Placental pericyte (primary cell): Measurements from ENCODE around the gene PALD1.

DNA sequence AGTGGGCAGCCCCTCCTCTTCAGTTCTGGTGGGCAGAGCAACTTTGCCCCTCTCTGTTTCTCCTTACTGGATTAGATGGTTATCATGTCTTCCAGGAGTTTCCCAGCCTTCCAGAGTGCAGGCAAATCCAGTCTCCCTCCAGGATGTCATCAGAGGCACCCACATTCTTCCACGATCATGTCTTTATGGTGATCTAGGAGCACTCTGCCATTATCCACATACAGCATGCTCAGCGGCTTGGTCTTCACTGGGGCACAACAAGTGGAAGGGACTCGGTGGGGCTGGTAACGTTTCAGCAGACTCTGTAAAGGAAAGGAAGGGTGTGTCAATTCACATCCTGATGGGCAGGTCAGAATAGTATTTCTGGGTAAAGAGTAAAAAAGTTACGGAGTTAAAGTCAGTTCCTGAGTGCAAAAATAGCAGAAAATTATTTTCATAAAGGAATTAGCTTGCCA, 8.7 kb downstream of the NODAL start:
- CAGE, long polyA plus RNA = no peak

DNA sequence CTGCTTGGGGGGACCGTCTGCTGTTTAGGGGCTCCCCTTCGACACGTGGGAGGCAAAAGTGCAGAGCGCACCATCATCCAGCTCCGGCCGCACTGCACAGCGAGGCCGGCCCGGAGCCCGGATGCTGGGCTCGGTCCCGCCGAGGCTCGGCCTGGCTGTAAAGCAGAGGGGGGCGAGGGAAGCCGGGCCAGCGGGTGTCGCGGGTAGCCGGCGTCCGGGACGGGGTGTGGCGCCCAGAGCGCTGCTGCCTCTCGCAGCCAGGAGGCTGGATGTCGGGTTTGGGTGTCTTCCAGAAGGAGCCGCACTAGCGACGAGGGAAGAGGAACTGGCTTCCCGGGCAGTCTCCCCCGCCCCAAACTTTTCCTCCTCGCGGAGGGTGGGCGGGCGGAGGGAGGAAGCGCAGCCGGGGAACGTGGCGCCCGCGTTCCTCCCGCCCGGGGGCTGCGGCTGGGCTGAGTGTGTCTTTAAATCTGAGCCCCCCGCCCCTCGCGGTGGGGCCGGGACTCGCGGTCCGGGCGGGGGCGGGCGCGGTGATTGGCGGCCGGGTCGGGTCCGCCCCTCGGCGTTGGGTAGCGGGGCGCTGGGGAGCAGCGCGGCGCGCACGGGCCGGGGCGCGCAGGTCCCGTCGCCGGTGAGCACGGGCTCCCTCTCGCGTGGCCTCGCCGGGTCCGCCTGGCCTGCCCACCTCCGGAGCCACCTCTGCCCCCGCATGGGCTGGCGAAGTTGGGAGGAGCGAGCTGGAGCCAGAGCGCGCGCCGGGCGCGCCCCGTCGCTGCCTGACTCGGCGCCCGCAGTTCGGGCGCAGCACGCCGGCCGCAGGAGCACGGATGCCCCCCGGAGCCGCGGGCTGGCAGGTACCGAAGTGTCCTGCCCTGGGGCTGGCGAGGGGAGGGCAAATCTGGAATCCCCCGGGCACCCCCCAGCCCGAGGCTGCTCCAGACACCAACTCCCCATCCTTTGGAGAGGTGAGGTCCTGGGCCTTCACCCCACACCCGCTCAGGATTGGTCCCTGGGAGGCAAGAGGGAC, at the start of gene PALD1:
TSS of gene PALD1 (plus strand) at position 562 of the 1,027 bp plus-strand sequence.
- CAGE, long polyA plus RNA = no peak

DNA sequence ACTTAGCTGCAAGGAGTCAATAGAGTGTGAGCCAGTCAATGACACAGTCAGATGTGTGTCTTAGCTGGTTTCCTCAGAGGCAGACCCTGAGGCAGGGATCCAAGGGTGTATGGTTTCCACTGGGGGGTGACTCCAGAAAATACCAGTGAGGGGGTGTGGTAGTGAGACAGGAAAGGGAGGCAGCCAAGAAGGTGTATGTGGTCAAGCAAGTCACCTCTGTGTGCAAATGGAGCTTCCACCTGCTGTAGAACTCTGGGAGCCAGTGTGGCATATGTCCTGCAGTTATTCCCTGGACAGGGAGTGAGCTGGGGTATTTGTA, 10.2 kb downstream of the PRF1 start:
- CAGE, long polyA plus RNA = no peak

- CAGE, long polyA plus RNA = no peak
Observed at GRCh38 chr10:70600714-70601232, 1.8 kb downstream of the PRF1 start.

DNA sequence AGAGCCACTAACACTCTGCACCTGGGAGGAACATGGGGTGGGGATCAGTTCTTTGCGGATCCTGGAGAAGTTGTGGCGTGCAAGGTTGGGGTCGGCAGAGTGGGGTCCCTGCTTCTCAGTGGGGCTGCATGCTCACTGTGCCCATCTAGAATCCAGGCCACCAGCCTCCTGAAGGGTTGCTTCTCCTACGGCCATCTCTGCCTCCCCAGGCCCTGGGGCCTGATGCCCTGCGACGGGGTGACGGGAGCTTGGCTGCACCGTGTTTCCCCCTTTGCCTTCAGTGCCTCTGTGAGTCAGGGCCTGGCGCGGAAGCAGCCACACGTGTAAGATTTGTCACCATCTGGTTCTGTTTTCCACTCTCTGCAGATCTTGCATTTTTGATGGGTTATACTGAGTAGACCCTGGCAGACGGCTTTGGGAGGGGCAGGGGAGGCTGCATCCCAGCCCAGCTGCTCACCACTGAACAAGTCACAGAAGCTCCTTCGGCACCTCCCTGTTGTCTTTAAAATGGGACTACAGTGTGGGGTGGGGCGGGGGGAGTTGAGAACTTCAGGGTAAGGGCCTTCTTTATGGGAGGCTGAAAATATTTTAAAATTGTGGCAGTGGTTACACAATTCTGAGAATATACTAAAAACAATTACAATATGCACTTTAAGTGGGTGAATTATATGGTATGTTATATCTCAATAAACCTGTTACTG, 7.3 kb downstream of the ADAMTS14 start:
- CAGE, long polyA plus RNA = no peak

DNA sequence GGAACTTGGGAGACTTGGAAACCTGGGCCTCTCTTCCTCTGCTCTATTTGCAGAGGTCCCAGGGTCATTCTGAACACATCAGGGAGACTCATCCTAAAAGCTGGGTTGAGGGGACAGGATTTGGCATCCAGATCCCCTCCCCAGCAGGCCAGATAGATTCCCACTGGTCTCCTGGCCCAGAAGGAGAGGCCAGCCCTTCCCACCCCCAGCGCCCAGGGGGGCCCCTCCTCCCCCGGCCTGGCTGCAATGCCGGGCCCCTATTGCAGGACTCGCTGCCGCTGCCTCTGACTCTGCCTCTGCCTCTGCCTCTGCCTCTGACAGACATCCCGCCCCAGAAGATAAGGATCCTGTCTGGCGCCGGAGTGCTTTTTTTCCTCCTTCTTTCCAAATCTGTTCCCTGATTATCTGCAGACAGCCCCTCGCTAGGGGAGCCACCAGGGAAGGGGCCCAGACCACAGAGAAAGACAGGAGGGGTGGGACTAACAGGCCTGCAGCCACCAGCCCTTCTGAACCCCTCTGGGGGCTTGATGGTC, 22.5 kb downstream of the UNC5B start:
- CAGE, long polyA plus RNA = no peak

- CAGE, long polyA plus RNA = no peak
Observed at GRCh38 chr10:71246194-71246703, 33.9 kb downstream of the UNC5B start.

DNA sequence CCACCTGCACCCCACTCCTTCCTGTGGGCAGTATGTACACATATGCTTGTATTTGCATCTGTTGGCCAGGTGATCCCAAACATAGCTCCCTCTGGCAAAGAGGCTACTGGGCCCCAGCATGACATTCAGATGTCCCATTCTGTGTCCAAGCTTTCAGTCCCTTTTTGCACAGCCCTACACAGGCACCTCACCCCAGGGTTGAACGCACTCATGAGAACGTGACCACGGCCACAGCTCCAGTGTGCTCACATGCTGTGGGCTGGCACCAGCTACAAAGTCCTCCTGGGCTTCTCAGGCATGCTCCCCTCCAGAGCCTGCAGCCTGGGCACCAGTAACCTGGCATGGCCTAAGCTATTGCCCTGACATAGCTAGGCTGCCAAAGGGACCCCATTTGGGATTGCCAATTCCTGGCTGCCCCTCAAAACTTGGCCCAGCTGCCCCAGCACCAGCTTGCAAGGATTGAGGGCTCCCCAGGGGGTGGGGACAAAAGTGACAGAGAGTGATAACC, 36.6 kb downstream of the UNC5B start:
- CAGE, long polyA plus RNA = no peak

GRCh38 chr10:71291272-71292183, 27.5 kb upstream of the SLC29A3 start:
- CAGE, long polyA plus RNA = no peak

DNA sequence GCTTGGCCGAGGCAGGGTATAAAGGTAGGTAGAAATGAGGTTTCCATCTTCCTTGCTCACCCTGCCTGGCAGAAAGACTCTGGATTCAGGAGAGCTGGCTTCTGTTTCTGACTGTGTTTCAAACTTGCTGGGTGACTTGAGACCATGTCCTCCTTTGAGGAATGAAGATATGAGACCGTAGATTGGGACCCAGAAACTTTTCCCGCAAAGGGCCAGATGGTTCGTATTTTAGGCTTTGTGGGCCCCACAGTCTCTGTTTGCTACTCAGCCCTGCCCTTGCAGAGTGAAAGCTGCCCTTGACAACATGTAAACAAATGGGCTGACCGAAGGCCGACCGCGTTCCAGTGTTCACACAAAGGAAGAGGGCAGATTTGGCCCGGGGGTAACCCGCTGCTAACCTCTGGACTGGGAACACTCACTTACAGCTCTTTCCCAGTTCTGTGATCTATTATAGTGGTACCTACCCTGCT, 15.0 kb downstream of the SLC29A3 start:
- CAGE, long polyA plus RNA = no peak

DNA sequence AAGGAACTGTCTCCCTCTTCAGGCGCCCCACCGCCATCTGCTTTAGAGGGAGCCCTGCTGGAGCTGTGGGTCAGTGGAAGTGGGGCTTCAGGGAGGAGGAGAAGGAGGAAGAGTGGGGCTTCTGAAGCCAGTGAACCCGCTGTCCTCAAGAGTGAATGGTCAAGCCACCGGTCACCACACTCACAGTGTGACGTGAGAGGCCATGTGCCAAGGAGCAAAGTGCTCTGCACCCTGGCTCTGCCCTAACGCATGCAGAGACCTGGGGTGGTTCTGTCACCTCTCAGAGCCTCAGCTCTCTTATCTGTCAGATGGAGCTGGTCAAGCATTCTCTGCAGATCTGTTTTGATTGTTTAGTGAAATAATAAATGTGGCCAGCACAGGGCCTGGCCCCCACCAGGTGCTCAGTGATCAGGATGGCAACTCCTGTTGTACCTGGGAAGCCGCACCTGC, 65.6 kb downstream of the CDH23 start:
- CAGE, long polyA plus RNA = no peak

DNA sequence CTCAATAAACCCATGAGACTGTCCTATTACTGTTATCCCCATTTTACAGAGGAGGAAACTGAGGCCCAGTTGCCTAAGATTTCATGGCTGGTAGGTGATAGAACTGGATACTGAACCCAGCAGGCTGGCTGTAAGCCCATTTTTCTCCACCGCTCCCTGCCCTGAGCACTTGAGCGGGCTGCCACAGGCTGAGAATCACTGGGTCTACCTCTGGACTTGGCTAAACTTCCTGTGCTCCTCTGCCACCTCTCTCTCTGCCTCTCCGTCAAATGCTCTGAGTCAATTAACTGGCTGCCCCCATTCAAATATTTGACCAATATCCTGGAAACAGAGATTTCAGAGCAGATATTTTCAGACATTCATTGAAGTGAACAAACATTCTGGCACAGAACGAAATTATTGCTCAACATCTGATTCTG, 129.7 kb downstream of the C10orf105 start:
- CAGE, long polyA plus RNA = no peak

GRCh38 chr10:71621611-71622944, 97.5 kb downstream of the C10orf105 start:
- CAGE, long polyA plus RNA = no peak

DNA sequence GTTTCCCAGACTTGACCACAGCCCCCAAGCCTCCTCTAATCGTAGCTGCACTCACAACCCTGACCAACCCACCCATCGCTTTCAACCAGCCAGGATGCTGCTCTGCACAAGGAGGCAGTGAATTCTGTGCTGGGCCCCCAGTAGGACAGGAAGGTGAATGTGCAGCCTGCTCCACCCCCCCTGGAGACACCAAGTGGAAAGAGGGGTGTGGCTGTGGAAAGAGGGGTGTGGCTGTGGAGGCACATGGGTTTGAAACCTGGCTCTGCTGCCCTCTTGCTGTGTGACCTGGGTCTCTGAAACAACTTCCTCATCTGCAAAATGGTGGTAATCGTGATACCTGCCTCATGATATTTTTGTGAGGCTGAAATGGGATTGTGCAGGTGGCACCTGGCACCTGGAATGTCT, 35.3 kb downstream of the C10orf105 start:
- CAGE, long polyA plus RNA = no peak

- CAGE, long polyA plus RNA = no peak
Observed at GRCh38 chr10:71735819-71736636, 16.4 kb upstream of the C10orf105 start.

GRCh38 chr10:71807488-71808617, 34.5 kb upstream of the VSIR start:
- CAGE, long polyA plus RNA = no peak

GRCh38 chr10:71815424-71815921, 35.6 kb downstream of the PSAP start:
- CAGE, long polyA plus RNA = no peak

- CAGE, long polyA plus RNA = no peak
Observed at GRCh38 chr10:71837126-71837630, 13.9 kb downstream of the PSAP start.

GRCh38 chr10:72007042-72007515, 42.9 kb downstream of the CHST3 start:
- CAGE, long polyA plus RNA = no peak

DNA sequence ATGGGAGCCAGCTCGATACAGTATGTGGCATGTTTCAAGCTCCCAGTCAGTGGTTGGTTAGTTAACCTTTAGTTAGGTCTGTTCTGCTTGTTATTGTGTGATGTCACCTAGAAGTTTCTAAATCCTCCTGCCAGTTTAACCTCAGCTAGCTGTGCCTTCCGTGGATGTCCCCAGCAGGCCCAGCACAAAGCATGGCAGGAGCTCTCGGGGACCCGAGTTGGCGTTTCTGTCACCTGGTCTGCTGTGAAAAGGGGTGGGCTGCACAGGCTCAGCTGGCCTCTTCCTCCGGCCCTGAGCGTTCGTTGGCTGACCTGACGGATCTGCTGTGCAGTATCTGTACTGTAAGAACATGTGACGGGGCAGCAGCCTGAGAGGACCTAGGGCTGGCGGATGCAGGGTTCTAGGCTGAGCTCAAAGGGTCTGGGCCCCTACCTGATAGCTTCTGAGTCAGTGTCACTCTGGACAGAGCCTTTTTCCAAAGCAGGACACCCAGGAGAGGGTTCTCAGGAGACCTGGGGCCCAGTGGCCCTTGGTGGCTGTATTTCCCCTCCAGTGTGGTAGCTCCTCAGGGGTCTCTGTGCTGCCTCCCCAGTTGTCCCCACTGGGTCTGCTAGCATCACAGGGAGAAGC, 52.8 kb downstream of the SPOCK2 start:
- CAGE, long polyA plus RNA = no peak